Left ventricle myocardium (tissue), 1 donor: ENCODE measurements around the gene IFTAP.

GRCh38 chr11:35605542-35606100, 12.6 kb upstream of the FJX1 start:
- PRO-cap, result no peak

DNA sequence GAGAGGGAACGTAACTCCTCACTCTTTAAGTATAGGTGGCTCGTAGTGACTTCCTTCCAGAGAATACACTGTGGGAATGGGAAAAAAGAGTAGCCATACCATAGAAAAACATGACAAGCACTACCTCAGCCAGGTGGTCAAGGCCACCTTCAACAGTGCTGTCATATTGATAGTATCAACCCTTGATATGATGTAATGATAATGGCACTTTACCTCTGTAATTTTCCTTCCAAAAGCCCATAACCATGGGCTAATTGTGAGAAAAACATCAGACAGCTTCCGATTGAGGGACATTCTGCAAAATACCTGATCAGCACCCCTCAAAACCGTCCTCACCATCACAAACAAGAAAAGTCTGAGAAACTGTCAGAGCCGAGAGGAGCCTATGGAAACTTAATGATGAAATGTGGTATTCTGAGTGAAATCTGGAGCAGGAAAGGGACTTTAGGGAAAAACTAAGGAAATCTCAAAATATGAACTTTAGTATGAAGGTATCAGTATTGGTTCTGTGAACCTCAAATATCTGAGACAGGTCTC, 134.9 kb downstream of the TRIM44 start:
- PRO-cap, result no peak

GRCh38 chr11:35905860-35906360, 38.0 kb upstream of the LDLRAD3 start:
- PRO-cap, result no peak

- PRO-cap, result no peak
Observed at GRCh38 chr11:36091637-36091822, 147.7 kb downstream of the LDLRAD3 start.

DNA sequence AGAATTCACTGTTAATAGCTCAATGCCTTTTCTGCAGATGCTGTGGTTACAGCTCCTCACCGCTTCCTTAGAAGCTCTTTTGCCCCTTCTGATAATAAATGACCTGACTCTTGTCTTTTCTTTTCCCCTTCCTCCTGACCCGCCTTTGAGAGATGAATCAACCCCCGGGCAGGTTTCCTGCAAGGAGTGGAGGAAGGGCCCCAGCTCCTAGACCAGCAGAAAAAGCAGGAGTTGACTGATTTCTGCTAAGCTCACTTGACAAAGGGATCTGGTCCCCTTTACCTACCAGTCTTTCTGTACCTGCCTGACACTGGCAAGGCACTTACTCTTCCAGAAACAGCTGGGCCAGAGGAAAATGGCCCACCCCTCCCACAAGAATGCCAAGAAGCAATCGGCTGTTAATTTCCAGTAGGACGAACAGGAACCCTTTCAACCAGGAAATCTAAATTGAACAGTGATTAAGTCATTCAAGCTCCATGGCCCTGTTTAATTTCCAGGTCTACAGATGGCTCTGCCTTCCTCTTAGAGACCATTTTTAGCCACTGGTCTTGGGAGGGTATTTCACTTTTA, 67.4 kb downstream of the PRR5L start:
- PRO-cap, result no peak

DNA sequence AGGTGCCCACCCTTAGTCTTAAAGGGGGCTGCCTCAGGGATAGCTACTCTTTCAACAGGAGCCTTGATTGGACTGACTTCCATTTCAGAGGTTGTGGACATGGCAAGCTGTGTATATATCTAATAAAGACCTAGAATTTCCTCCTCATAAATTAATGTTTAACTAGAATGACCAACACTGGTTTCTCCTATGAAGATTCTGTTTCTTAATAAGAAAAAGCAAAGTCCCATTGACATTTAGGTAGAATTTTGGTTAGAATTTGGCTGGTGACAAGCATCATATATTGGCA, 77.0 kb downstream of the PRR5L start:
- PRO-cap, result no peak

- PRO-cap, result unidirectional peak, plus-strand start at chr11:36509488; bidirectional peak, plus-strand start at chr11:36510049, minus-strand start at chr11:36509959
Observed at GRCh38 chr11:36509142-36510201, 600 bp downstream of the TRAF6 start.

GRCh38 chr11:36594042-36595174, at the start of gene IFTAP:
Gene IFTAP, plus strand, starts transcription at chr11:36594502.
- PRO-cap, result unidirectional peak, plus-strand start at chr11:36594523

- PRO-cap, result no peak
Observed at GRCh38 chr11:37451113-37451503, 853.1 kb upstream of the RAG2 start.

DNA sequence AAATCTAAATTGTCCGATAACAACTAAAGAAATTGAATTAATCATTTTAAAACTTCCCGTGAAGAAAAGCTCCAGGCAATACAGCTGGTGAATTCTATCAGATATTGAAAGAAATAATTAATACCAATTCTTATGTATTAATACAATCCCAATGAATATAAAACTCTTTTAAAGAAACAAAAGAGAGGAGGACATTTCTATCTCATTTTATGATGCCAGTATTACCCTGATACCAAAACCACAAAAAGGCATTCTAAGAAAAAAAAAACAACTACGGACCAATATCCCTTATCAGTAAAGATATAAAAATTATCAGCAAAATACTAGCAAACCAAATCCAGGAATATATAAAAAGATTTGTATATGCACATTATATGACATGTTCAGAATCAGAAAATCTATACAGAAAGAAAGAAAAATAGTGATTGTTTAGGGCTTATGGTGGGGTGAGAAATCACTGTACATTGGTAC, 1006.1 kb downstream of the LRRC4C start:
- PRO-cap, result no peak

DNA sequence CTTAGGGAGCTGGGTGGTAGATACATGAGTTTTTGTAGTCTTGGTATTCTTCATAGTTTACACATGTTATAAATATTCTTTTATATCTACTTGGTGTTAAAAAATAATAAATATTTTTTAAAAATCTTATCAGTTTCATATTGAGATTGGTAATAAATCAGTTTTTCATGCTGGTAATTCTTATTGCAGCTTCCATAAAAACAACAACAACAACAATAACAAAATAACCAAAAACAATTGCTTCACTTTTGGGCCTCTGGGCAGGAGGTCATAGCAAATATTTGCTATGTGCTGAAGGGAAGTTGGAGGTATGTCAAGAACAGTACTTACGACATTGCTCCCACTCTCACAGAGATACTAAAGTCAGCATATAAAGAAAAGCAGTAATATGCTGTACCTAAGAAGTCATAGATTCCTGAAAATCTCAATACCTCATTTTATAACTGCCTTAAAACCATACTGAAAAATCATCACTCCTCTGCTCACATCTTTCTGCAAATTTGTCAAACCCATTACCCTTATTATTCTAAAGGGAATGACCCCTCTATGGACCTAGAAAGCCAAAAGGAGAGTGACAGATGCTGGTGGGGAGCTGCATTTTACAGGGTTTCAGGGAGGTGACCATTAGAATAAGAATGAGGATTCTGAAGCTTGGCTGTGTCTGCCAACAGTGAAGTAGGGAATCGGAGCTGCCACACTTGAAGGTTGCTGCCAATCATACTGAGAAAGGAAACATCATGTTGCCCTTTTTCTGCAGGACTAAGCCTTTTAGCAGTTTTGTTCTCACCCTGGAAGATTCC, 743.0 kb downstream of the LRRC4C start:
- PRO-cap, result no peak

GRCh38 chr11:41459887-41460655, 619 bp upstream of the LRRC4C start:
- PRO-cap, result no peak

DNA sequence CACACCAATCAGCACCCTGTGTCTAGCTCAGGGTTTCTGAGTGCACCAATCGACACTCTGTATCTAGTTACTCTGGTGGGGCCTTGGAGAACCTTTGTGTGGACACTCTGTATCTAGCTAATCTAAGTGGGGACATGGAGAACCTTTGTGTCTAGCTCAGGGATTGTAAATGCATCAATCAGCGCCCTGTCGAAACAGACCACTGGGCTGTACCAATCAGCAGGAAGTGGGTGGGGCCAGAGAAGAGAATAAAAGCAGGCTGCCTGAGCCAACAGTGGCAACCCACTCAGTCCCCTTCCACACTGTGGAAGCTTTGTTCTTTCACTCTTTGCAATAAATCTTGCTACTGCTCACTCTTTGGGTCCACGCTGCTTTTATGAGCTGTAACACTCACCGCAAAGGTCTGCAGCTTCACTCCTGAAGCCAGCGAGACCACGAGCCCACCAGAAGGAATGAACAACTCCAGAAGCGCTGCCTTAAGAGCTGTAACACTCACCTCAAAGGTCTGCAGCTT, 437.0 kb upstream of the API5 start:
- PRO-cap, result no peak

GRCh38 chr11:43312279-43312893, 590 bp downstream of the API5 start:
- PRO-cap, result no peak

DNA sequence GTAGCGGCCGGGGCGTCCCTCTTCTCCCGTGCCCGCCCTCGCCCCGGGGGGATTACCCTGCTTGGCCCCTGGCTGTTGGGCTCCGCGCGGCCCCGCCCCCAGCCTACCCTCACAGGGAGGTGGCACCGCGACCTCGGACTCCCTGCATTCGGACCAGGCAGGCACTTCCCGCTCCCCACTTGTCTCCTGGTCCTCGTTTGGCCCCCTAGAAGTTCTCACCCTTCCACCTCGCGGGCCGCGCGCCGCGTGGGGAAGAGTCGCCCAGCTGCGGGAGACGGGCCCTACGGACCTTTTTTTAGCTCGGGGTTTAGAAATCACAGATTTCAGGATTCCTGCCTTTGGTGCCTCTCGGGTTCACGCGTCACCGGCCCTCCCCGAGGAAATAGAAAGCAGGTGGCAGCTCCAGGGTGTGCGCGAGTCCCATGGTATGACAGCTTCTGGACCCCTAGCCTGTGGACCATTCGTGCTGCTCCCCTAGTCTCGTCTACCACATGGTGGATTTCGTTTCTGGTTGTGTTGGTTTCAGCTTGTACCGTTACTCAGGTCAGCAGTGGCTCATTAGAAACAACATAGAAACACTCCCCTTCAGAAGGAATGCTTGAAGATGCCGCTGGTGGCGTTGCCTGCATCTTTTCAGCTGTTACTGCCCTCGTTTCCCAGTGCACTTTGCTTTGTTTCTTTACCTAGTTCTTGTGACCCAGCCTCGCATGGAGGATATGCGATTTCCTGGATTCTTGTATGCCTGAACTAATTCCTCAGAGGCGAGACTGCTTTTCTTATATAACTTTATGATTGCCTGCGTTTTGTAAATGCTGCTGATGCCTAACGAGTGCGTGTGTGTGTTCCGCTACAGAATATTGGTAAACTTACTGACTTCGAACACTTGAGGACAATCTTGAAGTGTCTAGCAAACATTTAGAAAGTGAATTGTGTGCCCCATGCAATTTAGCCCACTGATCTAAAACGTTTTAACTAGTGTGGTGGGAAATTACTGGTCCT, 693 bp downstream of the TTC17 start:
- PRO-cap, result bidirectional peak, plus-strand start at position 145 of the sequence, minus-strand start at position 86 of the sequence

- PRO-cap, result no peak
Observed at GRCh38 chr11:43408226-43408635, 49.5 kb downstream of the TTC17 start.

GRCh38 chr11:43464261-43464963, 105.7 kb downstream of the TTC17 start:
- PRO-cap, result no peak

DNA sequence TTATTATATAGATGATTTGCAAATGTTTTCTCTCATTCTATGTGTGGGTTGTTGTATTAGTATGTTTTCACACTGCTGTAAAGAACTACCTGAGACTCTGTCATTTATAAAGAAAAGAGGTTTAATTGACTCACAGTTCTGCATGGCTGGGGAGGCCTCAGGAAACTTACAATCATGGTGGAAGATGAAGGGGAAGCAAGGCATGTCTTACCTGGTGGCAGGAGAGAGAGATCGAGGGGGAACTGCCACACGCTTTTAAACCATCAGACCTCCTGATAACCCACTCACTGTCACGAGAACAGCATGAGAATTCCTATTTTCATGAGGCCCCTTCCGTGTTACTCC, 55.1 kb downstream of the HSD17B12 start:
- PRO-cap, result no peak

- PRO-cap, result no peak
Observed at GRCh38 chr11:43736696-43737386, 56.3 kb downstream of the HSD17B12 start.

DNA sequence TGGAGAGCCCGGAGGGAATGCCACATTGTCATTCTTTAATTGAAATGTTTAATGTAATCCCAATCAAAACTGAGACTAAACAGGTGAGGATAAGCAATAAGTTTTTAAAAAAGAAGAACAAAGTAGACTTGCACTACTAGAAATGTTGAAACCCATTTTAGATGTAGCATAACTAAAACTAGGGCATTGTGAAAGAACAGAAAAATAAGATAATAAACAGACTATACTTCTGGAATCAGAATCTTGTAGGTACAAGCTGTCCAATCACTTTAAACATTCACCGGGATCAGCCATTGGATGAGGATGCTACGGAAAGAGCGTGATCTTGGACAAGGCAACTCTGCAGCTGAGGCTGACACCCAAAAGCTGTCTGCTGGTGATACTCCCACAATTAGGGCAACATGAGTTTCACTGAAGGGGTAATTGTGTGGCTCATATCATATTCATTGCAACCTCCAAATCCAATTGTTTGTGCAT, 86.3 kb upstream of the ALKBH3 start:
- PRO-cap, result no peak